Retinal pigment epithelial cell (primary cell): Measurements from ENCODE around the gene GBP6.

DNA sequence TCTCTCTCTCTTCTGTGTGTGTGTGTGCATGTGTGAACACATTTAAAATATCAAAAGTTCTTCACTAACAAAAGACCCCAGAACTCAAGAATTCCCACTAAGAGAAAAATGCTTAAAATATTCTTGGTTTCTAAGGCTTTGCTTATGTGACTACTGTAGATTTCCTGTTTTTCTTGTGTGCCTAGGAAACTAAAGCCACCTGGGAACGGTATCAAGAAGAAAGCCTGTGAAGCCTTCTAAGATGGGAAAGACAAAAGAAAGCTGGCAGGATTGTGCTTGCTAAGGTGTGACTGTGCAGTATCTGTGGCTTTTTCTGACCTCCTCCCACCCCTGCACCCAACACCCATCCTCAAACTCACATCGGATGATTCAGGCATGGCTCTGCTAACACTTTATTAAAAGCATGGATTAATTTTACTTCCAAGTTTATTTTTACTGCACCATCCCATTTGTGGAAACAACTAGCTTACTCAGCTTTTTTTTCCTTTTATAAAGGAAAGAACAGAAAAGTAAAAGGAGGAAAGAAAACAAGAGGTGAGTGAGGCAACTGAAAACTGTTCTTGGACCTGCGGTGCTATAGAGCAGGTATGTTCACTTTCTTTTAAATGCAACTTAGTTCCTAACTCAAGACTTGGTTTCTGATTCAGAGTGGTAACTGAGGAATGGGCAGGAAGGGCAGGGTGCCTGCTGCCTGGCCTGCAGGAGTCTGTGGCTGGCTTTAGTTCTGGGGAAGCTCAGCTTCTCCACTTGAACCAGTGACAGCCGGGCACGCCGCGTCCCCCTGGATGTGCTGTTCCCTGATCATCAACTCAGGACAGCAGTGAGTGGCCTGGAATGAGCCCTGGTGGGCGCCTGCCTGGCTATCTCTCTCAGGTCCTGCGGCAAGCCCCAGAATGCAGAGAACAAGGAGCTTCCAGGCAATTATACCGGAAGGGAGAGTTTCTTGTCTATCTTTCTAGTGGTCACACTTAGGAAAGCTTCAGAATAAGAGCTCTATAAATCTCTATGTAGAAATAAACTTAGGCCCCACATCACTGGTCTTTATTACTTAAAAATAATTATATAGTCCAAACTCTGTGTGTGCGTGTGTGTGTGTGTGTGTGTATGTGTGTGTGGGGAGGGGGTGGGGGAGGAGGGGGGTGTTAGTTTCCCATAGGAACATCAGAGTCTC is at the start of gene GBP6:
Gene GBP6 (plus strand): TSS at position 517 of the 1,171 bp plus-strand sequence.
- RRBS, result no CpG with 5 or more reads among the region's 11 CpGs

DNA sequence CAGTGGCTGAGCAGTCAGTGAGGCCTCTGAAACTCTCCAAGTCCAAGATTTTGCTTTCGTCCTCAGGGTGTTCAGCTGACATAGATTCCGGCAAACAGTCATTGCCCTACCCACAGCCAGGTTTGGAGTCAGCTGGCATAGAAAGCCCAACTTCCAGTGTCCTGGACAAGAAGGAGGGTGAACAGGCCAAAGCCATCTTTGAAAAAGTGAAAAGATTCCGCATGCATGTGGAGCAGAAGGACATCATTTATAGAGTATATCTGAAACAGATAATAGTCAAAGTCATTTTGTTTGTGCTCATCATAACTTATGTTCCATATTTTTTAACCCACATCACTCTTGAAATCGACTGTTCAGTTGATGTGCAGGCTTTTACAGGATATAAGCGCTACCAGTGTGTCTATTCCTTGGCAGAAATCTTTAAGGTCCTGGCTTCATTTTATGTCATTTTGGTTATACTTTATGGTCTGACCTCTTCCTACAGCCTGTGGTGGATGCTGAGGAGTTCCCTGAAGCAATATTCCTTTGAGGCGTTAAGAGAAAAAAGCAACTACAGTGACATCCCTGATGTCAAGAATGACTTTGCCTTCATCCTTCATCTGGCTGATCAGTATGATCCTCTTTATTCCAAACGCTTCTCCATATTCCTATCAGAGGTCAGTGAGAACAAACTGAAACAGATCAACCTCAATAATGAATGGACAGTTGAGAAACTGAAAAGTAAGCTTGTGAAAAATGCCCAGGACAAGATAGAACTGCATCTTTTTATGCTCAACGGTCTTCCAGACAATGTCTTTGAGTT is 49.6 kb upstream of the LRRC8C start:
- RRBS, result no CpG with 5 or more reads among the region's 8 CpGs

DNA sequence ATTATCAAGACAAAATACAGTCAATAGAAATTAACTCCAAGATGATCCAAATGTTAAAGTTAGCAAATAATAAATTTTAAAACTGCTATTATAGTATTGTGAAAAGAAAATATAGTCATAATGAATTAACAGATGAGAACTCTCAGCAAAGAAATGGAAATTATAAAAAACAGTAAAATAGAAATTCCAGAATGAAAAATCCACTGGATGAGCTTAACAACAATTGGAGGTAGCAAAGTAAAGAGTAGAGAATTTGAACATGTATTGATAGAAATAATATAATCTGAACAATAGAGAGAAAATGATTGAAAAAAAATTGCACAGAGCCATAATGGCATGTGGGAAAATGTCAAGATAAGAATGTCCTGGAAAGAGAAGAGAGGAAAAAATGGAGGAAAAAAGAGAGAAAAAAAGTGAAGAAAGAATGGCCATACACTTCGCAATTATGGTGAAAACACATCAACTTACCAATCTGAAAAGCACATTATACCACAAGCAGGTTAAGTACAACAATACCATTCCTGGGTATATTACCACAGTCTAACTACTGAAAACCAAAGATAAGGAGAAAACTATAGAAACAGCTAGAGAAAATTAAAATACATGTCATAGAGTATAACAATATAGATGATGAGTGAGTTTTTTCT is 12.2 kb downstream of the LRRC8C start:
- RRBS, result no CpG with 5 or more reads among the region's 1 CpG

- RRBS, result no CpG with 5 or more reads among the region's 6 CpGs
Measured at GRCh38 chr1:89708716-89709348, 75.9 kb downstream of the LRRC8C start.

DNA sequence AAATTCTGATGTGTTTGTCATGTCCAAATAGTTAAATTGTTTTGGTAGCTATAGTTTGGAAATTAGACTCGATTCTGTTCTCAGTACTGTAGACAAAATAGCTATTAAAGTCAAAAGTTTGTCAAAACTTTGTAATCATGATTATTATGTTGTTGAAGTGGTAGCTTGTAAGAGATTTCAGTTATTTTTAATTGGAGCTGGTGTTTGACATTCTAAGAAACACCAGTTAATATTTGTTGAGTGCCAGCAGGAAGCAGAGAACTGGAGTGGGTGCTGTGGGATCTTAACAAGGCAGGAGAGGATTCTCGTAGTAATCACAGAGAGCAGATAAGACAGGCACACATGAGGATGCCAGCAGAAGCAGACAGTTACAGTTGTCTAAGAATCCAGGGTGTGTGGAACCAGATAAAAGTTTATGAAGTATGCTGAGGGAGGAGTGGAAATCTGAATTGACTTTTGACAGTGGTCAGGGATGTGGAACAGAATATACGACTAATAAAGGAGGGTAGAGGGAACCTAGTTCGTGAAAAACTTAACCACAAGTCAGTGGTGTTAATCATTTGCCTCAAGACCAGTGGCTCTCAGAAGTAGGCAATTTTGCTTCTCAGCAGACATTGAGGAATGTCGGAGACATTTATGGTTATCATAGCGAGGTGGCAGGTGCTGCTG is 2.7 kb downstream of the LRRC8D start:
- RRBS, result no CpG with 5 or more reads among the region's 6 CpGs

GRCh38 chr1:89995953-89996345 is 1.0 kb downstream of the ZNF326 start:
- RRBS, result no CpG with 5 or more reads among the region's 1 CpG

DNA sequence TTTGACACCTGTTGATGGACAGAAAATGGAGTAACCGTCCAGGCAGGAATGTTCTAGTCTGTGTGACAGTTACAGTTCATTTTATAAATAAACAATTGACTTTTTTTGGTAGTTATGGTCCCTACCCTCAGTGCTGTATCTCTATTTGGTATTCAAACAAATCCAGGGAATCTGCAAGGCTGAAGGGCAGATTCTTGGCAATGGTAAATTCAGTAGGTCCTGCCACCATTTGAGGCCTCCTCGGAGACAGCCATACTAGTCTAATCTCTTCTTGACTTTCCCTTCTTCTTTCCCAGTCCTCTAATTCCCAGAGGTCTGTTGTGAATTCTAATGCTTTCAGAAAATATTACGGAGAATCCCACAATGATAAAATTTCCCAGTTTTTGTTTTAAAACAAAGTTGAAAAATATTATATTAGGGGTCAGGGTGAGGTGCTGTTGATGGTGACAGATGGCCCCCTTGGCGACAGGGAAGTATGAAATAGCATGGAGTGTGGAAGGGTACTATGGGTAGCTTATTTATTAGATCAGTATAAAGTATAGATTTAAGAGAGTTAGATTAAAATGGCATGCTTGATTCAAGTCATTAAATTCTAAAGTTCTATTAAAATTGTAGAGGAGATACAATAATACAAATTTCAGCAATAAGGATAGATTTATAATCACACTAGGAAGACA is 37.1 kb downstream of the ZNF326 start:
- RRBS, result no CpG with 5 or more reads among the region's 4 CpGs

DNA sequence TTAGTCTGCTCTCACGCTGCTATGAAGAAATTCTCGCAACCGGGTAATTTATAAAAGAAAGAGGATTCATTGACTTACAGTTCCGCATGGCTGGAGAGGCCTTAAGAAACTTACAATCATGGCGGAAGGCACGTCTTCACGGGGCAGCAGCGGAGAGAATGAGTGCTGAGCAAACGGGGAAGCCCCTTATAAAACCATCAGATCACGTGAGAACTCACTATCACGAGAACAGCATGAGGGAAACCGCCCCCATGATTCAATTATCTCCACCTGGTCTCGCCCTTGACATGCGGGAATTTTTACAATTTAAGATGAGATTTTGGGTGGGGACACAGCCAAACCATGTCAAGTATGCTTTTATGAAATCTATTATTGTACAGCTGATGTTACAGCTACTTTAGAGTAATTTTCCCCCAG is 109.9 kb downstream of the BARHL2 start:
- RRBS, result no CpG with 5 or more reads among the region's 14 CpGs

GRCh38 chr1:90706452-90706775 is 10.7 kb downstream of the BARHL2 start:
- RRBS, result 3% methylated on average over 10 of the region's 31 CpGs

GRCh38 chr1:90730407-90731103 is 13.5 kb upstream of the BARHL2 start:
- RRBS, result no CpG with 5 or more reads among the region's 49 CpGs

- RRBS, result 19% methylated on average over 37 of the region's 83 CpGs
Measured at GRCh38 chr1:90835511-90836641, 118.8 kb upstream of the BARHL2 start.

DNA sequence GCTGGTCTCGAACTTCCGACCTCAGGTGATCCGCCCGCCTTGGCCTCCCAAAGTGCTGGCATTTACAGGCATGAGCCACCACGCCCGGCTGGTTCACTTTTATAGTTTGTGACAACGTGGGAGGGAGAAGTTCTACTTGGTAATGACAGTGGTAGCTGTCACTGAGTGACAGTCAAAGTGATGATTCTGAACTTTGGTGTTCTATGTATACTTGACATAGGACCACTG is 132.9 kb downstream of the ZNF644 start:
- RRBS, result no CpG with 5 or more reads among the region's 7 CpGs

DNA sequence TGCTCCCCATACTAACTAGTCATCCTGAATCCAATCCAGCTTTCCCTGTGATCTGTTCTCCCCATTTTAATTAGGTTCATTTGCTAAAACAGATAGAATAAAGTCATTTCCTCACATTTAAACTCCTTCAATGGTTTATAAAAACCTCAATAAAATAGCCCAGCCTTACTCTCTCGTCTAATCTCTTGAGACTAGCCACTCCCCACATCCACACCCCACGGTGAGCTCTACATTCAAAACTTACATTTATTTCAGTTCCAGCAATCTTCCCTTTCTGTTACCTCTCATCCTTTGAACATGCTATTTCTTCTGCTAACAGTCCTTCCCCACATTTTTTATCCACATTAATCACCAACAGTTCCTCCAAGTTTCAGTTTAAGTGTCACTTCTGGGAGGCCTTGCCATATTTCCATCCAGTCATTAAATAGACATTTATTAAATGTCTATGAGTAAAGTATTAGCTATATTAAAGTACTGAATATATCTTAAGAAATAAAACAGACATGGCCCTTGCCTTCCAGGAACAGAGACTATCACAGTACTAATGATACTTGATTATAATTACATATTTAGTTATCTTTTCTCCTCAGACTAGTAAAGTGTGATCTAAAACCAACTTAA is 47.0 kb downstream of the ZNF644 start:
- RRBS, result no CpG with 5 or more reads among the region's 2 CpGs

- RRBS, result no CpG with 5 or more reads among the region's 2 CpGs
Measured at GRCh38 chr1:91499699-91500238, 882 bp upstream of the CDC7 start.

DNA sequence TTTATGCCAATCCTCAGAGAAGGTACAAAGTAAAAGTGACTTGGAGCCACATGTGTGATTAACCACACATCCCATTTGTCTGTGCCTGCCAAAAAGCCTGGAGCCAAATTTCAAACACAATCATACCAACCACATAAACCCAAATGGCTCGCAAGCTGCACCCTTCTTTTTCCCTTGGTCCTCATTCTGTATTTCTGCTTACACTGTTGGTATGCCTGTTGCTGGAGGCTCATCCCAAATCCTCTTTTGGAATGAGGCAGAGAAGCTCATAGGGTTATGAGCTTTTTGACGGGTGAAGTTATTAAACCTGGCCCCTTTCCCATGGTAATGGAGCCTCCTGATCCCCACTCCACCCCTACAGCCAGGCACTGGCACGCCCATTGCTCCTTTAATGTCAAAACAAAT is 93.9 kb downstream of the TGFBR3 start:
- RRBS, result no CpG with 5 or more reads among the region's 3 CpGs

DNA sequence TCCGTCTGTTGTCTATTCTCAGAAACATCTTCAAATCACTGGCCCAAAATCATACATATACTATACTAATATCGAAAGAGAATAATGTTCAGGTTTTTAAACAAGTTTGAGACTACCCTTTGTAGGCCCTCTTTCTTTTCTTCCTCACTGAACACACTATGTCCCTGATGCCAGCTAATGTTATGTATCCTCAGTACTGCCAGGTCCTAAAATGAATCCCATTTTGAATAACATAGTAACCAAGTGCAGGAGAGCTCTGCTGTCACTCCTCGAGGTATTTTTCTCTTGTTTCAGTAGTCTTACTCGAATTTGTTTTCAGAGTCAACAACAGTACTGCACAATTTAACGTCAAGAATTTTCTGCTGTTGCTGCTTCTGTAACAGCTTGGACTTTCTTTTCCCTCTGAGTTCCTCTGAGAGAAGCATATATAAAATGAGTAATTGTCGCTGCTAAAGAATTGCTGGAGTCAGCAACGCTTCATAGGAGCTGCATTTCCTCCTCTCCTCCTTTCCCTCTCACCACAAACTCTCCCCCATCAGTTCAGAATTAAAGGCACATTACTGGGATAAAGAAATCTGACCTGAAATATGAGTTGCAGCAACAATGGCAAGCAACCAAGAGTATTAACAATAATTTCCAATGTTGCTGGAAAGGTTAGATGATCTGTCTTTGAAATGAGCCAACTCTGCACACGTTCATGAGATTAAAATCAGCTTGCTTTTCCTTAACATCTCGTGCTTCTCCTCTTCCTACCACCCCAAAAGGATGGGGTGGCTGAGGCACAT is 90.5 kb downstream of the TGFBR3 start:
- RRBS, result no CpG with 5 or more reads among the region's 9 CpGs

DNA sequence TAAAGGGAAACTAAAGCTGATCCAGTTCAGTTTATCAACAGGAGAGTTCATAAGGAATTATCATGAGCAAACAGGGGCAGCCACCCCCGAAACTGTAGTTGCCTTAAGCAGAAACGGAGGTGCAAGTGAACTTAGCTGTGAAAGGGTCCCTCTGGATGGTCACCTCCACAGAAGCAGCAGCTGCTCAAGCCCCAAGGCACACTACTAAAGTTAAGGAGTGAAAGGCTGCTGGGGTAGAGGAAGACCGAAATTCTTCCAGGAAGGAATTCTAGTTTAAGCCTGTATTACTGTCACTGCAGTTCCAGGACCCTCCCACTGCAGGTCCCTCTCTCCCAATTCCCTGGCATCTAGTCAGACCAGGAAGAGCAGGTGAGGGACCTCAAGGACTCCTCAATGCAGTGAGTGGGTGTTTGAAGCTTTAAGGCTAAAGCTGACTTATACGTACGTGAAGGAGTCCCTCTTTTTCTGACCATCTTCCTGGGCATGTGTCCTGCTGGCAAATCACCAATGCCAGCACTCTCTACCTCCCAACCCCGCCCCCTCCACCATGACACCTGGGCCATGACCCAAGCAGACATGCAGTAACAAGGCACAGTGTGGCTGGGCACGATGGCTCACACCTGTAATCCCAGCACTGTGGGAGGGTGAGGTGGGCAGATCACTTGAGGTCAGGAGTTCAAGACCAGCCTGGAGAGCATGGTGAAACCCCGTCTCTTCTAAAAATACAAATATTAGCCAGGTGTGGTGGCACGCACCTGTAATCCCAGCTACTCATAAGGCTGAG is 57.3 kb downstream of the TGFBR3 start:
- RRBS, result no CpG with 5 or more reads among the region's 9 CpGs

DNA sequence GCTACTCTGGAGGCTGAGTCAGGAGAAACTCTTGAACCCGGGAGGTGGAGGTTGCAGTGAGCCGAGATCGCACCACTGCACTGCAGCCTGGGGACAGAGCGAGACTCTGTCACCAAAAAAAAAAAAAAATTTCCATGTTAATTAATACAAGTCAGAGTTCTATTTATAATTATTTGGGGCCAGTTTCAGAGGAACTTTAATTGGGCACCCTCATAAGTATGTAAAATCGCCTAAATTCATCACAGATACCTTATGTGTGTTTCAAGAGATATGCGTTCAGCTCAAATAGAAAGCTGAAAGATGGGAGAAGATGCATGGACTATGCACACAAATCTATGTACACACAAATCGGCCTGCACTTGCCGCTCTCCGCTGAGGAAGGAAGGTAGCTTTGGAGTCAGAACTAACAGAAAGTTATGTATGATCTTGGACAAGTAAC is 1.7 kb downstream of the TGFBR3 start:
- RRBS, result no CpG with 5 or more reads among the region's 9 CpGs

GRCh38 chr1:92277278-92277850 is 21.4 kb downstream of the GLMN start:
- RRBS, result no CpG with 5 or more reads among the region's 4 CpGs

- RRBS, result no CpG with 5 or more reads among the region's 2 CpGs
Measured at GRCh38 chr1:92363782-92364416, 65.0 kb downstream of the RPAP2 start.